ENCODE results near the genes OR2A12 and CUL1.

DNA sequence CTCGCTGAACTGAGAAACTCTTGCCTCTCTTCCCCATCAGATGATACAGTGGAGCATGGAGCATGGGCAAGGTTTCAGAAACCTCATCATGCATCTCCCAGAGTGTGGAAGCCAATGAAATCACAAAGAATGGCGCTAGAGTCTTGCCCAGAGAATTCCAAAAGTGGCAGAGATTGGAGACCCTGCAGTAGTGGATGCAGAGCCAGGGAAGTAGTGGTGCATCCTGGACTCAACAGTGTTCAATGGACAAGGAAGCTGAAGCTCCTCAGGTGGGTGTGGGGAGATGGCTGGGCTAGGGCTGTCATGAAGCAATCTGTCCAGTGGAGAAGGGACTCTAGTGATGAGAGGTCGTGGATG is 32.4 kb downstream of the PRSS58 start:
- PRO-cap = no peak

DNA sequence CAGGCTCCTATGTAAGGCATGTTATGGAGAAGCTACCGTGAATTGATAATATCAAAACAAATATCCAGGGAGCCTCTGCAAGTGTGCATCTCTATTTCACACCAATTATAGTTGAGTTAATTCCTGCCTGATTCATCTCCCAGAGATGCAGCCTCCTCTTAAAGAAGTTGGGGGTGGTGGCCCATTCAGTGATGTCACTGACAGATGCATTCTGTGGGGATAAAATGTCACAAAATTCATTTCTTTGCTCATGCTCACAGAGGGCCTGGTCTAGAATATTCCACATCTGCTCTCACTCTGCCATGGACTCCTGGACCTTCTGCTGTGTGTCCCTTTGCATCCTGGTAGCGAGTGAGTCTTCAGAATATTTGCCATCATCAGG is 189.1 kb upstream of the PRSS1 start:
- PRO-cap = no peak

DNA sequence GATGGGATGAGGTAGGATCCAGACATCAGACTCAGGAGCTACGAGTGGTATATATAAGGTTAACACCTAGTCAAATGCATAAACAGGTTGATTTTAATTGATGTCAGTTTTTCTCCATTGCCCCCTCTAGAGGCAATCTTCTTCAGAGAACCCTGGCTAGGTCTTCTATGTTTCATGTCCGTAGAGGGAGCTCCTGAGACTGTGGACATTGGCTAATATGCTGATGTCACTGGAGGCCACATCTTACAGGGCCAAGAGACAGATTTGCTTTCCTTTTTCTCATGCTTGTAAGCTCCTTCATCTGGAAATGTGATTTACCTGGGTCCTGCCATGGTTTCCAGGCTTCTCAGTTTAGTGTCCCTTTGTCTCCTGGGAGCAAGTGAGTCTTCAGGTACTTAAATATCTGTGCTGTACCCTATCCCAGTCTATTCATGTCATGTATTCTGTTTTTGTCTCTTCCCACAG is 161.6 kb upstream of the PRSS1 start:
- PRO-cap = no peak

GRCh38 chr7:142784699-142785190 is 14.0 kb downstream of the PRSS2 start:
- PRO-cap = no peak

DNA sequence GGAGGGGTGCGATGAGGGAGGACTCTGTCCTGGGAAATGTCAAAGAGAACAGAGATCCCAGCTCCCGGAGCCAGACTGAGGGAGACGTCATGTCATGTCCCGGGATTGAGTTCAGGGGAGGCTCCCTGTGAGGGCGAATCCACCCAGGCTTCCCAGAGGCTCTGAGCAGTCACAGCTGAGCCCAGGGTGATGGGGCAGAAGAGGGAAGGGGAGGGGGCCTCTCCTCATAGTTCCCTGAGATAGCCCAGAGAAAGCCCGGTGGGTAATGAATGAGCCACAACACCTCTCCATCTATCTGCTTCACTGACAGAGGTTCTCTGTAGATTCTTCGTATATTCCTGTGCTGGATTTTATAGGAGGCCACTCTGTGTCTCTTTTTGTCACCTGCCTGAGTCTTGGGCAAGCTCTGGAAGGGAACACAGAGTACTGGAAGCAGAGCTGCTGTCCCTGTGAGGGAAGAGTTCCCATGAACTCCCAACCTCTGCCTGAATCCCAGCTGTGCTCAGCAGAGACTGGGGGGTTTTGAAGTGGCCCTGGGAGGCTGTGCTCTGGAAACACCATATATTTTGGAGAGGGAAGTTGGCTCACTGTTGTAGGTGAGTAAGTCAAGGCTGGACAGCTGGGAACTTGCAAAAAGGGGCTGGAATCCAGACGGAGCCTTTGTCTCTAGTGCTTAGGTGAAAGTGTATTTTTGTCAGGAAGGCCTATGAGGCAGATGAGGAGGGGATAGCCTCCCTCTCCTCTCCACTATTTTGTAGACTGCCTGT is 16.5 kb downstream of the PRSS2 start:
- PRO-cap = no peak

GRCh38 chr7:143259606-143260085 is 3.6 kb upstream of the GSTK1 start:
- PRO-cap = no peak

- PRO-cap = no peak
Observed at GRCh38 chr7:143300728-143301803, 12.9 kb downstream of the CASP2 start.

DNA sequence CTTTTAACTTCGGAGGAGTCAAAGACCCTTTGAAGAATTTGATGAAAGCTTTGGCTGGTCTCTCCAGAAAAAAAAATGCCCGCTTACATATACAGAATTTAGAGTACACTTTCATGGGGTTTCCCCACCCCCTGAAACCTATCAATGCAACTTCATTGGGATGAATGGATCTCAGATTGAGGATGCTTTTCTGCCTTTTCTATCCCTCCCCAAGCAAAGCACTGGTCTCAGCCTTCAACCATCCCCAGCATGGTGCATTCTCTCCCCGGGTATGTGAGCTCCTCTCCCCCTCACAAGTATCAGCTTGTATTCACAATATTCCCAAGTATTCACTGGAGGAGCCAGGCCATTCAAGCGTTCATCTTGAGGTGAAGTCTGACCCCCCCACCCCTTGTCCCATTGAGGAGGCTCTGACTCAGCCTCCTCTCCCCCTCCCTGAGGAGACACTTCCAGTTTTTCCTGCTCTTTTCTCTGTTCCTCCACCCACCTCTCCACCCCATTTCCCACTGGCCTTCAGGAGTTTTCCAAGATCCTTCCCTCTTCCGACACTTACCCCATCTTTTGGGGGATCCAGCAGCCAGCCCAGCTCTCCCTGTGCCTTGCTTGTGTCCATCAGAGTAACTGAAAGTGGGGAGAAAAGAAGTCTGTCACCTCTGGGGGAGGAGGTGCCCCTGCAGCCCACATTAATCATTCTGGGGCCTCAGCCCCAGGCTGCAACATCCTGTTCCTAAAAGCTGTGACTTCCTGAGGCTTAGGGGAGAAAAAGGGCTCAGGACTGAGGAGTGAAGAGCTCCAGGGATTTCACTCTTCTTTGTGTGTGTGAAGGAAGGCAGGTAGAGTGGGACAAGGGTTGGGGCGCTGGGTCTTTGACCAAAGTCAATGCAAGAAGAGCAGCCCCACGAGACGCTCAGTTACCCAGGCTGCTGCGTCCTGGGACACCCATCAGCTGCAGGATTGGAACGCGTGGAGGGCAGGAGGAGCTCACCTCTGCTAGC is 1.3 kb downstream of the EPHA1 start:
- PRO-cap = no peak

DNA sequence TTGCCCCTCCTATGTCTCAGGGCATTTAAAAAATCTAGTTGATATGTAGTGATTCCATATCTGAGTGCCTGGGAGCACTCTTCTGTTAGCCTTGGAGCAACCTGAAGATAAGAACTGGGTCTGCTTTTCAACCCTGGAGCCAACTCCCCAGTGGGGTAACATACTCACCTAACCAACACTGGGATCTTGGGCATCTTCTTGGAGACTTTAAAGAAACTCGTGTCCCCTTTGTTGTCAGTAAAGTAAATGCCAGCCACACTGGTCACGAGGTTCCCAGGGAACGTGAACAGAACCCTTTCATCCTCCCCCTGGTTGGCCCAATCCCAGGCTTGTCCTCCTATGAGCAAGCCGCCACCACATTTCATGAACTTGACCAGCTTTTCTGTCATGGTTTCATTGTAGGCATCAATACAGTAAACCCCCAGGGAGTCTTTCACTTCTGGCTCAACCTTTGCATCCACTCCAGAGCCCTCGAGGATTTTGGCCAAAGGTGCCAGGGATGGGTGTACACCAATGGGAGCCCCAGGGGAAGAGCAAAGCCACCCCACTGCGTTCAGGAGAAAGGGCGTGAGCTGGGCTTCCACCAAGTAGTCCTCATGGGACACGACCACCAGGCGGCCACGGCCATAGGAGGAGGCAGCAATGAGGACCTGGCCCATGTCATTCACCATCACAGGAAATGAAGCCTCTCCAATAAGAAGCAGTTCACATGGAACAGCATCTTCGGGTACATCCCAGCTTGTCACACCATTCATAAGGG is 26.0 kb downstream of the TCAF1 start:
- PRO-cap = no peak

- PRO-cap = no peak
Observed at GRCh38 chr7:143885825-143886702, 15.9 kb downstream of the TCAF1 start.

- PRO-cap = no peak
Observed at GRCh38 chr7:144085902-144086492, at the start of gene OR2A12. OR2A12 (plus strand) TSS chr7:144086278.

GRCh38 chr7:144255466-144255856 is 9.1 kb downstream of the OR2A7 start:
- PRO-cap = no peak

DNA sequence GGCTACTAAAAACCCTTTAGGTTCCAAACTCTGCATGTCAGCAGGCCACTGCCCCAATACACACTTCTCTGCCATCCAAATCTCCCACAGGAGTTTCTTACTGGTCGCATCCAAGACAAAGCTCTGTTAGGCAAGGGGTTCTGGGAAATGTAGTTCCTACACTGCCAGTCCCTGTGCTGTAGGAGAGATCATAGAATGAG is 757.0 kb upstream of the C7orf33 start:
- PRO-cap = no peak

- PRO-cap = bidirectional peak, plus-strand start at chr7:148698476, minus-strand start at chr7:148698419; bidirectional peak, plus-strand start at chr7:148698895, minus-strand start at chr7:148698708
Observed at GRCh38 chr7:148697970-148699063, at the start of gene CUL1. CUL1 (plus strand) TSS chr7:148698903.

GRCh38 chr7:148699064-148699153 is 206 bp downstream of the CUL1 start:
- PRO-cap = no peak

DNA sequence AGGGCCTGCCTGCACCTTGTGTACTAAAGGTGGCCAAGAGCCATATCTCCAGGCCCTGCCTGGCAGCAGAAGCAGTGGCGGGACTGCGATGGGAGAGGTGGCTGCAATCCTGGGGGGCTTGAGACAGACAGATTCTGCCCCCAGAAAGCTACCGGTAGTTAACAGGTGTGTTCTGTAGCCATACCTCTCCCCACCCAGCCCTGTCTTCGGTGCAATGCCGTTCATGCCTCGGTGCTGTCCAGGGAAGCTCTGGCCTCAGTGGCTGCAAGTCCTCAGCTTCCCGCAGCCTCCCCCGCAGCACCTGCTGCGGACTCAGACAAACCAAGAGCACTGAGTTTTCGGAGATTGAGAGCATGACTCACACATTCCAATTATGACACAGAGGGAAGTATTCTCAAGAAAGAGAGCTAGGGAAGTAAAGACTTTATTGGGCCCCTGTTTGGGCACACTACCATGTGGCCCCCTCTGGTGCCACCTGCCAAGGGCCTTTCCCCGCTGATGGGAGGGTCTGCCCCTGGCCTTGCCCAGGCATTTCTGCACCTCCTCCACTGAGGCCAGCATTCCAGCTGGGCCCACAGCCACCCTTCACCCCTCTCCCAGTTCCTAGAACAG is 30.1 kb upstream of the EZH2 start:
- PRO-cap = no peak

- PRO-cap = no peak
Observed at GRCh38 chr7:149003490-149004408, 24.6 kb downstream of the PDIA4 start.

- PRO-cap = no peak
Observed at GRCh38 chr7:149287397-149288342, 25.7 kb downstream of the ZNF783 start.

GRCh38 chr7:149369568-149370052 is 91.3 kb downstream of the ZNF777 start:
- PRO-cap = no peak

GRCh38 chr7:149422681-149423875 is 37.8 kb downstream of the ZNF777 start:
- PRO-cap = bidirectional peak, plus-strand start at chr7:149423027, minus-strand start at chr7:149423027; bidirectional peak, plus-strand start at chr7:149423257, minus-strand start at chr7:149423204; bidirectional peak, plus-strand start at chr7:149423619, minus-strand start at chr7:149423538